ENCODE measurements around a stretch of chr15.

DNA sequence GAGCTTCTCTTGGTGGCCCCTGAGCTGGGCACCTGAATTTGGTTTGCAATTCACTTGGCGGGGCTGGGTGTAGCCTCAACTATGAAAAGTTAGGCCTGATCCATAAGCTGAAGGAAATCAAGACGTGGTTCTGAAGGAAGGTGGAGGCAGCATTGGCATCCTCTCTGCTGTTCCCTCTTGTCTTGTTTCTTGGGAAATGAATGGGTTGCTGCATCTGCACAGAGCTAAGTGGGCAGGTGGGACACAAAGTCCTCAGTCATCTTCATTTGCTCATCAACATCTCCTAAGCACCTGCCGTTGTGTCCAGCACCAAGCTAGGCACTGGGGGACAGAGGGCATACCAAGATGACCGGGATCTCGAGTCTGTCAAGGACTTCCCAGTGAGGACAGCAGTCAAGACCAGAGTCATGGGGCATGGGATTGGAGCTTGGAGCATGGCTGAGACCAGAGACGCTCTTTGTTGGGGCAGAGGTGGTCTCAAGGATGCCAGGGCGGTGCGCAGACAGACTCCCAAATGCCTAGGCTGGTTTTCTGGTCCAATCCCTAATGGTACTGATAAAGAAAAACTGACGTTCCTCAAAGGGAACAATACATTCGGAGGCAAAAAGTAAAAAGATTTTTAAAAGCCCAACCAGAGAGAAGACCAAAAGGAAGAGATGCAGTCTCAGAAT, 67.1 kb downstream of the MESD start:
- RRBS, result no CpG with 5 or more reads among the region's 10 CpGs
CAGE:
- cytosol, long polyA plus RNA, result no peak
- long polyA plus RNA, result no peak
- nucleus, long polyA plus RNA, result no peak

- RRBS, result no CpG with 5 or more reads among the region's 5 CpGs
CAGE:
- cytosol, long polyA plus RNA, result no peak
- long polyA plus RNA, result no peak
- nucleus, long polyA plus RNA, result no peak
Observed at GRCh38 chr15:81157206-81157962, 23.3 kb downstream of the CFAP161 start.

GRCh38 chr15:81164368-81164650, 30.2 kb downstream of the CFAP161 start:
- RRBS, result no CpG with 5 or more reads among the region's 1 CpG
CAGE:
- cytosol, long polyA plus RNA, result no peak
- long polyA plus RNA, result no peak
- nucleus, long polyA plus RNA, result no peak

- RRBS, result no CpG with 5 or more reads among the region's 2 CpGs
CAGE:
- cytosol, long polyA plus RNA, result no peak
- long polyA plus RNA, result no peak
- nucleus, long polyA plus RNA, result no peak
Observed at GRCh38 chr15:81235117-81235670, 38.5 kb downstream of the IL16 start.

DNA sequence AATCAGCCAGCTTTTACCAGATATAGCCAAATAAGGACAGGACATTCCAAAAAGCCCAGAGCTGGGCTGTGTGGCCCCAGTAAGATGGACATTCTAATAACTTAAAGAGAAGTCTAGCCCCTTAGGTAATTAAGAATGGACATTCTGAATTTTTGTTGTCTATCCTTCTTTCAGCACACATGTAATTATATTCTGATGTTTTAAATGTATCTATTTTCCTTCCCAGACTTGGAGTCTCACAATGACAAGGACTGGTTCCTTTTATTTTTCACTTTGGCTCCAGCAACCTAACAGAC, 48.1 kb downstream of the STARD5 start:
CAGE:
- cytosol, long polyA plus RNA, result no peak
- long polyA plus RNA, result no peak
- nucleus, long polyA plus RNA, result no peak

DNA sequence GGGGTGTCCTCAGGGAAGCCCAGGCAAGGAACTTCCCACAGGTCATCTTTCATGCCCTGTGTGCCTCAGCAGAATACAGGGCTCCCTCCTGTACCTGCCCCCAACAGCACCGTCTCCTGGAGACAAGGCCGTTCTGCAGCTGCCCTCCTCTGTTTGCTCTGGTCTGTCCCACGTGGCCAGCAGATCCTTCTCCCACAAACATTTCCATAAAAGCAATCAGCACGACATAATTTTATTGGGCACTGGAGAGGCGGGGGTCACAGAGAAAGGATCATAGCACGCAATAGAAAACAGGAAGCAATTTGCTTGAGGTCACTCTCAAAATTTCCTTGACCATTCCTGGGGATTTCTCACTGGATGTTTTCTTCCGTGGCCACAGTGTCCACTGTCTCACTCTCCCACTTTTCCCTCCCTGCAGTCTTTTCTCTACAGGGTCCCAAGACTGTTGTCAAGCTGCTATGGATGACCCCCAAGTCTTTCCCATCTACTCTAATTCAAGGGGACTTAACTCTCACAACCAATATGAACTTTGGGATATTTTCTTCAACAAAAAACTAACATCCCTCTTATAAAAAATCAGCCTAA, 29.3 kb downstream of the STARD5 start:
- RRBS, result no CpG with 5 or more reads among the region's 7 CpGs
CAGE:
- cytosol, long polyA plus RNA, result no peak
- long polyA plus RNA, result no peak
- nucleus, long polyA plus RNA, result no peak

DNA sequence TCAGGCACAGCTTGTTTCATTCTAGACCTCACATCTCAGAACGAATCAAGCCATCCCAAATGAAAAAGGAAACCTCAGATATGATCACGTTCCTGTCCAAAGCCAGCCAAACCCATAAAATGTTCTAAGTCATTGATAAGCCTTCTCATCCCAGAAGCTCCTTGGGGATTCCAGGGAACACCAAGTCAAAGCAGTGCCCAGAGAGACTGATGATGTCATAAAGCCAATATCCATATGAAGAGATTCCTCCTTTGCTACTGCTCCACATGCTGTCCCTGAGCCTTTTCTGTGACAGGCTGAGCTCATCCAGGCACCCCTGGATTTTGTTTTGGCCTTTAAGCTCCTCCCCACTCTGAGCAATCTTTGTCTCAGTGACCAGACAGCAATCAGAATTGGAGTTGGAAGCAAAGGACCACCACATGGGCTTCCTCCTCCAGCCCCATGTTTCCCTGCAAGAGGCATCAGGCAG, 25.2 kb downstream of the MEX3B start:
- RRBS, result no CpG with 5 or more reads among the region's 2 CpGs
CAGE:
- cytosol, long polyA plus RNA, result no peak
- long polyA plus RNA, result no peak
- nucleus, long polyA plus RNA, result no peak

GRCh38 chr15:82046559-82047167, 845 bp upstream of the MEX3B start:
- RRBS, result under 1% methylated on average over 10 of the region's 82 CpGs
CAGE:
- cytosol, long polyA plus RNA, result no peak
- long polyA plus RNA, result no peak
- nucleus, long polyA plus RNA, result no peak

DNA sequence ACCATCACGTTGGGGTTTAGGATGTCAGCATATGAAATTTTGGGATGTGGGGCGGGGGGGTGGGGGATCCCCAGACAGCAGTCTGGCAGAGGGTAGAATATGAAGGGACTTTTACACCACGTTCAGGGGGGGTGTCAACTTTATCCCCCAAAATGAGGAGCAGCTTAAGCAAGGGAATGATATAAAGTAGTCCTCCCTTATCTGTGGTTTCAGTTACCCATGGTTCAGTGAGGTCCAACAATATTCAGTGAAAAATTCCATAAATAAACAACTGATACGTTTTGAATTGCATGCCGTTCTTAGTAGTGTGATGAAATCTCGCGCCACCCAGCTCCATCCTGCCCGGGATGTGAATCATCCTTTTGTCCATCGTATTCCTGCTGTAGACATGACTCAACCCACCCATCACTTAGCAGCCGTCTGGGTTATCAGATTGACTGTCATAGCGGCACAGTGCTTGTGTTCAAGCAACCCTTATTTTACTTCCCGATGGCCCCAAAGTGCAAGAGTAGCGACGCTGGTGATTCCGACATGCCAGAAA, 47.8 kb upstream of the MEX3B start:
- RRBS, result no CpG with 5 or more reads among the region's 15 CpGs
CAGE:
- cytosol, long polyA plus RNA, result no peak
- long polyA plus RNA, result no peak
- nucleus, long polyA plus RNA, result start-site peak on the plus strand centred at position 464 of the sequence, 137 bp wide, 28 and 28 reads in 2 replicates

- RRBS, result no CpG with 5 or more reads among the region's 5 CpGs
CAGE:
- cytosol, long polyA plus RNA, result no peak
- long polyA plus RNA, result no peak
- nucleus, long polyA plus RNA, result no peak
Observed at GRCh38 chr15:82536752-82537128, 3.5 kb downstream of the RPS17 start.

- RRBS, result no CpG with 5 or more reads among the region's 3 CpGs
CAGE:
- cytosol, long polyA plus RNA, result no peak
- long polyA plus RNA, result no peak
- nucleus, long polyA plus RNA, result no peak
Observed at GRCh38 chr15:82543091-82543412, 2.8 kb upstream of the RPS17 start.

- RRBS, result 10% methylated on average over 6 of the region's 40 CpGs
CAGE:
- cytosol, long polyA plus RNA, result no peak
- long polyA plus RNA, result no peak
- nucleus, long polyA plus RNA, result no peak
Observed at GRCh38 chr15:82648213-82648978, 1.2 kb upstream of the CPEB1 start.

GRCh38 chr15:82828731-82829866, 19.7 kb downstream of the WHAMM start:
- RRBS, result no CpG with 5 or more reads among the region's 13 CpGs
CAGE:
- cytosol, long polyA plus RNA, result no peak
- long polyA plus RNA, result no peak
- nucleus, long polyA plus RNA, result no peak

GRCh38 chr15:82854452-82855027, 45.1 kb downstream of the WHAMM start:
- RRBS, result no CpG with 5 or more reads among the region's 23 CpGs
CAGE:
- cytosol, long polyA plus RNA, result no peak
- long polyA plus RNA, result no peak
- nucleus, long polyA plus RNA, result no peak

DNA sequence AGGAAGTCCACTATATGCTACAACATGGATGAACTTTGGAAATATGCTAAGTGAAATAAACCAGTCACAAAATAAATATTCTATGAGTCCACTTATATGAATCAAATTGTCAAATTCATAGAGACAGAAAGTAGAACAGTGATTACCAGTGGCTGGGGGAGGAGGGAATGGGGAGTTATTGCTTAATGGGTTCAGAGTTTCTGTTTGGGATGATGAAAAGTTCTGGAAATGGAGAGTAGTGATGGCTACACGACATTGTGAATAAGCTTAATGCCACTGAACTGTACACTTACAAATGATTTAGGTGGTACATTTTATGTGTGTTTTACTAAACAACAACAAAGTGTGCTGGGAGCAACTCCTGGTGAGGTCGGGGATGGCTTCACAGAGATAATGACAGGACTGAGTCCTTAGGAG, 38.1 kb downstream of the HOMER2 start:
- RRBS, result no CpG with 5 or more reads among the region's 2 CpGs
CAGE:
- cytosol, long polyA plus RNA, result no peak
- long polyA plus RNA, result no peak
- nucleus, long polyA plus RNA, result no peak

- RRBS, result no CpG with 5 or more reads among the region's 8 CpGs
CAGE:
- cytosol, long polyA plus RNA, result no peak
- long polyA plus RNA, result no peak
- nucleus, long polyA plus RNA, result no peak
Observed at GRCh38 chr15:82933616-82934060, 18.9 kb downstream of the HOMER2 start.

GRCh38 chr15:83062528-83063033, 4.5 kb downstream of the BTBD1 start:
- RRBS, result no CpG with 5 or more reads among the region's 5 CpGs
CAGE:
- cytosol, long polyA plus RNA, result no peak
- long polyA plus RNA, result no peak
- nucleus, long polyA plus RNA, result no peak

DNA sequence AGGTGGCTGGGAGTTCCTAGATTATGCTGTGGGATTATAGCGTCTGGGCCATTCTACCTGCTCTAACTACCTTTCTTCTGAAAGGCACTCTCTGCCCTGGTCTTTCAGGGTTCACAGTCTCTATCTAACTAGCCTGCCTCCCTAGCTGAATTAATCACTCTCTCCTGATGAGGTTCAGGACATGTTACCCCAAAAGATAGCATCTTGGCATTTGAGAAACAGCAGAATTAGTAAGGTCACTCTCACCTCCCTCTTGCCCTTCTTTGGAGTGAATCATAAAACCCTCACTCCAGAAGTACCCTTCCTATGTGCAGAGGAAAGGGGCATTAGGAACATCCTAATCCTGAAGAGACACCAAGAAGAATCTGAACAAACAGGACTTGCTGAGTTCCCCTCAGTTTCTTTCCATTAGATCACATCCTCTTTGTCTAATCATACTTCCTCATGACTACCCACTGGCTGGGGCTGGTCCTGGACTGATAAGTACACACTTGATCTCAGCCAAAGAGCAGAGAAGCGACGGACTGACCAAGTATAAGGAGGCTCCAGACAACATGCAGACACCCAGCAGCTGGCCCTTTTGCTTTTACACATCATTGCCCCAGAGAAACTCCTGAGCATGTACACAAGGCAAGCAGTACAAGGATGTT, 15.2 kb upstream of the TM6SF1 start:
- RRBS, result no CpG with 5 or more reads among the region's 3 CpGs
CAGE:
- cytosol, long polyA plus RNA, result no peak
- long polyA plus RNA, result no peak
- nucleus, long polyA plus RNA, result no peak

- RRBS, result no CpG with 5 or more reads among the region's 3 CpGs
CAGE:
- cytosol, long polyA plus RNA, result no peak
- long polyA plus RNA, result no peak
- nucleus, long polyA plus RNA, result no peak
Observed at GRCh38 chr15:83157335-83157685, 49.9 kb downstream of the TM6SF1 start.

- RRBS, result 1% methylated on average over 25 of the region's 49 CpGs
CAGE:
- cytosol, long polyA plus RNA, result no peak
- long polyA plus RNA, result no peak
- nucleus, long polyA plus RNA, result no peak
Observed at GRCh38 chr15:83206929-83207315, 701 bp downstream of the HDGFL3 start.

Measured in IMR-90 (cell line).